K562 (cell line): ENCODE measurements around the gene YWHAH.

DNA sequence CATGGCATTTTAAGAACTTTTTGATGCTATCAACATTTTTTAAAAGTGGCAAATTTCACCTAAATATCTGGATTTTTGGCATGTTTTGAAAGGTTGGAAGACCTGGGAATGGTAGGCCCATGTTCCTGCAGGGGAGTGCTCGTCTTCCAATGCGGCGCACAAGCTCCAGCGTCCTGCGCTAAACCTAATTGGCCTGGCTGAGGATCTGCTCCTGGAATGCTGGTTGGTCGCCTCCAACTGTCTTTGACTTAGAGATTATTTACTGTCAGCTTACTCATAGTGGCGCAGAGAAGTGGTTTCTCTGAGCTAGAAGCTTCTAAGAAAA is 641 bp upstream of the LIMK2 start:
- RAMPAGE, long total RNA: no peak
- RRBS: no CpG with 5 or more reads among the region's 7 CpGs
PRO-cap:
- standard: no peak
- CoPRO, capped RNA only, 2 experiments: no peak in any of the 2 experiments
- CoPRO, capped and uncapped RNA, 2 experiments: no peak in any of the 2 experiments
- CoPRO, uncapped RNA only, 2 experiments: no peak in any of the 2 experiments
CAGE:
- cytosol, long polyA plus RNA: no peak
- long polyA plus RNA: no peak
- nucleolus, long total RNA: no peak
- nucleus, long polyA plus RNA: no peak

- RAMPAGE, long total RNA: no peak
- RRBS: 73% methylated on average over 5 of the region's 20 CpGs
PRO-cap:
- standard: no peak
- CoPRO, capped RNA only, 2 experiments: no peak in any of the 2 experiments
- CoPRO, capped and uncapped RNA, 2 experiments: no peak in any of the 2 experiments
- CoPRO, uncapped RNA only, 2 experiments: no peak in any of the 2 experiments
CAGE:
- cytosol, long polyA plus RNA: no peak
- long polyA plus RNA: no peak
- nucleolus, long total RNA: no peak
- nucleus, long polyA plus RNA: no peak
Measured at GRCh38 chr22:31247721-31248825, 36.0 kb downstream of the LIMK2 start.

DNA sequence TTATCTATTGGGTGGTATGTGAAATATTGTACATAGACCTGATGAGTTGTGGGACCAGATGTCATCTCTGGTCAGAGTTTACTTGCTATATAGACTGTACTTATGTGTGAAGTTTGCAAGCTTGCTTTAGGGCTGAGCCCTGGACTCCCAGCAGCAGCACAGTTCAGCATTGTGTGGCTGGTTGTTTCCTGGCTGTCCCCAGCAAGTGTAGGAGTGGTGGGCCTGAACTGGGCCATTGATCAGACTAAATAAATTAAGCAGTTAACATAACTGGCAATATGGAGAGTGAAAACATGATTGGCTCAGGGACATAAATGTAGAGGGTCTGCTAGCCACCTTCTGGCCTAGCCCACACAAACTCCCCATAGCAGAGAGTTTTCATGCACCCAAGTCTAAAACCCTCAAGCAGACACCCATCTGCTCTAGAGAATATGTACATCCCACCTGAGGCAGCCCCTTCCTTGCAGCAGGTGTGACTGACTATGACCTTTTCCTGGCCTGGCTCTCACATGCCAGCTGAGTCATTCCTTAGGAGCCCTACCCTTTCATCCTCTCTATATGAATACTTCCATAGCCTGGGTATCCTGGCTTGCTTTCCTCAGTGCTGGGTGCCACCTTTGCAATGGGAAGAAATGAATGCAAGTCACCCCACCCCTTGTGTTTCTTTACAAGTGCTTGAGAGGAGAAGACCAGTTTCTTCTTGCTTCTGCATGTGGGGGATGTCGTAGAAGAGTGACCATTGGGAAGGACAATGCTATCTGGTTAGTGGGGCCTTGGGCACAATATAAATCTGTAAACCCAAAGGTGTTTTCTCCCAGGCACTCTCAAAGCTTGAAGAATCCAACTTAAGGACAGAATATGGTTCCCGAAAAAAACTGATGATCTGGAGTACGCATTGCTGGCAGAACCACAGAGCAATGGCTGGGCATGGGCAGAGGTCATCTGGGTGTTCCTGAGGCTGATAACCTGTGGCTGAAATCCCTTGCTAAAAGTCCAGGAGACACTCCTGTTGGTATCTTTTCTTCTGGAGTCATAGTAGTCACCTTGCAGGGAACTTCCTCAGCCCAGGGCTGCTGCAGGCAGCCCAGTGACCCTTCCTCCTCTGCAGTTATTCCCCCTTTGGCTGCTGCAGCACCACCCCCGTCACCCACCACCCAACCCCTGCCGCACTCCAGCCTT is 12.1 kb downstream of the PIK3IP1 start:
- RAMPAGE, long total RNA: no peak
- RRBS: no CpG with 5 or more reads among the region's 5 CpGs
PRO-cap:
- standard: no peak
- CoPRO, capped RNA only, 2 experiments: no peak in any of the 2 experiments
- CoPRO, capped and uncapped RNA, 2 experiments: no peak in any of the 2 experiments
- CoPRO, uncapped RNA only, 2 experiments: no peak in any of the 2 experiments
CAGE:
- cytosol, long polyA plus RNA: no peak
- long polyA plus RNA: no peak
- nucleolus, long total RNA: no peak
- nucleus, long polyA plus RNA: no peak

DNA sequence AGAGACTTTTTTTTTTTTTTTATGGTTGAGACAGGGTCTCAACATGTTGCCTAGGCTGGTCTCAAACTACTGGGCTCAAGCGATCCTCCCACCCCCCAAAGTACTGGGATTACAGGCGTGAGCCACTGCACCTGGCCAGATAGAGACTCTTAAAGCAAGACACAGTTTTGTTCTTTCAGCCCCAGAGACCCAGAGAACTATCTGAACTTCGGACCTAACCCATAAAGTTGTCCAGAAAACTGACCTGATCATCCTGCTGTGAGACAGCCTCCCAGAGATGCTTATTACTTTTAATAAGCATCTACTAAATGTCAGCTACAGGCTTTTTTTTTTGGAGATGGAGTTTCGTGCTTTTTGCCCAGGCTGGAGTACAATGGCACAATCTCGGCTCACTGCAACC is 8.7 kb downstream of the PIK3IP1 start:
- RAMPAGE, long total RNA: no peak
- RRBS: no CpG with 5 or more reads among the region's 5 CpGs
PRO-cap:
- standard: no peak
- CoPRO, capped RNA only, 2 experiments: no peak in any of the 2 experiments
- CoPRO, capped and uncapped RNA, 2 experiments: no peak in any of the 2 experiments
- CoPRO, uncapped RNA only, 2 experiments: no peak in any of the 2 experiments
CAGE:
- cytosol, long polyA plus RNA: no peak
- long polyA plus RNA: no peak
- nucleolus, long total RNA: no peak
- nucleus, long polyA plus RNA: no peak

DNA sequence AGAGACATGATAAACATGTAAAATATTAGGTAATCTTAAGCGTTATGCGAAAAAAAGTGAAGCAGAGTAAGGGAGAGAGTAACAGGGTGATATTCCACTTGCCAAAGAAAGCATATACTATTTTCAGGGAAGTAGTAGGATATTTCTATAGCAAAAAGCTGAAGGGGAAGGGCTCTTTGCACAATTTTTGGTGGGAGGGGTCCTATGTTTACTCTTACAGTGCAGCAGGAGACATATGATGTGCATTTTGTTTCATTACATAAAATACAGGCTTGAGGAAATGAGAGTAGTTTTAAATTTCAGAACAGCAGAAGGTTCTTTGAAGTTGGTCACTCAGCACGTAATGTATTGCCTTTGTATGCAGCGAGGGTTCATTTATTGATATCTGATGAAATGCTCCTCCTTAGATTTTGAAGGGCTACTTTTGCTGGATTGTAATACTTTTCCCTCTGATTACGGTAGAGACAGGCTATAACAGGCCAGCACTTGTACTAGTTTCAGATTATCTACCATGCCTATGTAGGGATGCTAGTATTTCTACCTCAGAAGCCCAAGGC is 3.1 kb upstream of the PIK3IP1 start:
- RAMPAGE, long total RNA: no peak
- RRBS: no CpG with 5 or more reads among the region's 5 CpGs
PRO-cap:
- standard: no peak
- CoPRO, capped RNA only, 2 experiments: no peak in any of the 2 experiments
- CoPRO, capped and uncapped RNA, 2 experiments: no peak in any of the 2 experiments
- CoPRO, uncapped RNA only, 2 experiments: no peak in any of the 2 experiments
CAGE:
- cytosol, long polyA plus RNA: no peak
- long polyA plus RNA: no peak
- nucleolus, long total RNA: no peak
- nucleus, long polyA plus RNA: no peak

DNA sequence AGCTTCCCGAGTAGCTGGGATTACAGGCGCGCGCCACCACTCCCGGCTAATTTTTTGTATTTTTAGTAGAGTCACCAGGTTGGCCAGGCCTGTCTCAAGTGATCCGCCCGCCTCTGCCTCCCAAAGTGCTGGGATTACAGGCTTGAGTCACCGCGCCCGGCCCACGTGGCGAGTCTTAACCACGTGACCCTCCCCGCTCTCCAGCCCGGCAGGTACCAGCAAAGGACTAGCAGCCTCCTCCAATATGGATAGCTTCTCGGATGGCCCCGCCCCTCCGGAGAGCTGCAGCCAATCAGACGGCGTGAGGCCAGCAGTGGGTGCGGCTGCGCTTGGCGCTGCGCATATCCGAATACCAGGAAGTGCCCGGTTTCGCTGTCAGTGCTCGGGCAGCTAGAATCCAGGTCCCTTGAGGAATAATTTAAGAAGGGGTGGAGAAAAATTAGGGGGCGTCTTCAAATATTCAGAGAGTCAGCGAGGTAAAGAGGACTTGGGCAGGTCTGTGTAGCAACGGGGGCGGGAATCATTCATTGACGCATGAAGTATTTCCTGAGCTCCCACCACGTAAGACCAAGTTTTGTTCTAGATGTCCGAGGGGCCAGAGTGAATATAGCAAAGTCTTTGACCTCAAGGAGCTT is 14.7 kb upstream of the PISD start:
- RAMPAGE, long total RNA: no peak
- RRBS: 94% methylated on average over 15 of the region's 35 CpGs
PRO-cap:
- standard: no peak
- CoPRO, capped RNA only, 2 experiments: no peak in any of the 2 experiments
- CoPRO, capped and uncapped RNA, 2 experiments: no peak in any of the 2 experiments
- CoPRO, uncapped RNA only, 2 experiments: no peak in any of the 2 experiments
CAGE:
- cytosol, long polyA plus RNA: no peak
- long polyA plus RNA: no peak
- nucleolus, long total RNA: no peak
- nucleus, long polyA plus RNA: no peak

GRCh38 chr22:31944378-31944845 is at the start of gene YWHAH:
YWHAH (plus strand) TSS chr22:31944535.
- RAMPAGE, long total RNA: no peak
- RRBS: 2% methylated on average over 31 of the region's 73 CpGs
PRO-cap:
- standard: bidirectional peak, plus-strand start at chr22:31944535, minus-strand start at chr22:31944281
- CoPRO, capped RNA only, 2 experiments: peak in 2 of 2 experiments; most common plus-strand start chr22:31944535 (in 2)
- CoPRO, capped and uncapped RNA, 2 experiments: peak in 2 of 2 experiments; most common plus-strand start chr22:31944535 (in 2)
- CoPRO, uncapped RNA only, 2 experiments: peak in 1 of 2 experiments; most common plus-strand start chr22:31944592 (in 1)
CAGE:
- cytosol, long polyA plus RNA: start-site peak on the plus strand at chr22:31944519-31944560, 1,419 and 1,055 reads in 2 replicates; start-site peak on the plus strand at chr22:31944618-31944709, 622 and 425 reads in 2 replicates
- long polyA plus RNA: start-site peak on the plus strand at chr22:31944532-31944538, 540 and 1,410 reads in 2 replicates; start-site peak on the plus strand at chr22:31944634-31944697, 84 and 420 reads in 2 replicates
- nucleolus, long total RNA: no peak
- nucleus, long polyA plus RNA: start-site peak on the plus strand at chr22:31944528-31944558, 395 and 341 reads in 2 replicates; start-site peak on the plus strand at chr22:31944639-31944698, 149 and 123 reads in 2 replicates

- RAMPAGE, long total RNA: no peak
- RRBS: no CpG with 5 or more reads among the region's 14 CpGs
PRO-cap:
- standard: no peak
- CoPRO, capped RNA only, 2 experiments: no peak in any of the 2 experiments
- CoPRO, capped and uncapped RNA, 2 experiments: peak in 1 of 2 experiments; most common plus-strand start chr22:31948188 (in 1)
- CoPRO, uncapped RNA only, 2 experiments: peak in 2 of 2 experiments; most common plus-strand start chr22:31947677 (in 2)
CAGE:
- cytosol, long polyA plus RNA: no peak
- long polyA plus RNA: no peak
- nucleolus, long total RNA: no peak
- nucleus, long polyA plus RNA: no peak
Measured at GRCh38 chr22:31947408-31948512, 3.4 kb downstream of the YWHAH start.

GRCh38 chr22:31956252-31957396 is 12.3 kb downstream of the YWHAH start:
- RAMPAGE, long total RNA: no peak
- RRBS: no CpG with 5 or more reads among the region's 19 CpGs
PRO-cap:
- standard: no peak
- CoPRO, capped RNA only, 2 experiments: no peak in any of the 2 experiments
- CoPRO, capped and uncapped RNA, 2 experiments: no peak in any of the 2 experiments
- CoPRO, uncapped RNA only, 2 experiments: peak in 2 of 2 experiments; most common plus-strand start chr22:31956872 (in 1)
CAGE:
- cytosol, long polyA plus RNA: no peak
- long polyA plus RNA: no peak
- nucleolus, long total RNA: no peak
- nucleus, long polyA plus RNA: no peak

- RAMPAGE, long total RNA: no peak
- RRBS: no CpG with 5 or more reads among the region's 7 CpGs
PRO-cap:
- standard: no peak
- CoPRO, capped RNA only, 2 experiments: no peak in any of the 2 experiments
- CoPRO, capped and uncapped RNA, 2 experiments: no peak in any of the 2 experiments
- CoPRO, uncapped RNA only, 2 experiments: no peak in any of the 2 experiments
CAGE:
- cytosol, long polyA plus RNA: no peak
- long polyA plus RNA: no peak
- nucleolus, long total RNA: no peak
- nucleus, long polyA plus RNA: no peak
Measured at GRCh38 chr22:32059464-32060008, 16.5 kb downstream of the SLC5A1 start.

DNA sequence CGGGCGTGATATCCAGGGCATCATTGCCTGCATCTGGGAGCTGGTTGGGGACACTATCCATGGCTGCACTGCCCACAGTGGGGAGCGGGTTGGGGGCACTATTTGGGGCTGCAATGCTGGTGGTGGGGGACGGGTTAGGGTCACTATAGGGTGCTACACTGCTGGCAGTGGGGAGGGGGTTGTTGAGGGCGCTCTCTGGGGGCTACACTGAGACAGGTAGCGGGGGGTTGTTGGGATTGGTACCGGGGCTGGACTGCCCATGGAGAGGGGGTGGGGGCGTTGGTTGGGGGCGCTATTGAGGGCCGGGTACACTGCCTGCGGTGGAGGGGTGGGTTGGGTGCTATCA is 763 bp upstream of the RFPL2 start:
- RAMPAGE, long total RNA: no peak
- RRBS: 10% methylated on average over 4 of the region's 11 CpGs
PRO-cap:
- standard: no peak
- CoPRO, capped RNA only, 2 experiments: no peak in any of the 2 experiments
- CoPRO, capped and uncapped RNA, 2 experiments: no peak in any of the 2 experiments
- CoPRO, uncapped RNA only, 2 experiments: no peak in any of the 2 experiments
CAGE:
- cytosol, long polyA plus RNA: no peak
- long polyA plus RNA: no peak
- nucleolus, long total RNA: no peak
- nucleus, long polyA plus RNA: no peak

GRCh38 chr22:32331138-32331748 is 26.4 kb upstream of the RFPL3 start:
- RAMPAGE, long total RNA: no peak
- RRBS: no CpG with 5 or more reads among the region's 20 CpGs
PRO-cap:
- standard: no peak
- CoPRO, capped RNA only, 2 experiments: no peak in any of the 2 experiments
- CoPRO, capped and uncapped RNA, 2 experiments: no peak in any of the 2 experiments
- CoPRO, uncapped RNA only, 2 experiments: no peak in any of the 2 experiments
CAGE:
- cytosol, long polyA plus RNA: no peak
- long polyA plus RNA: no peak
- nucleolus, long total RNA: no peak
- nucleus, long polyA plus RNA: no peak

DNA sequence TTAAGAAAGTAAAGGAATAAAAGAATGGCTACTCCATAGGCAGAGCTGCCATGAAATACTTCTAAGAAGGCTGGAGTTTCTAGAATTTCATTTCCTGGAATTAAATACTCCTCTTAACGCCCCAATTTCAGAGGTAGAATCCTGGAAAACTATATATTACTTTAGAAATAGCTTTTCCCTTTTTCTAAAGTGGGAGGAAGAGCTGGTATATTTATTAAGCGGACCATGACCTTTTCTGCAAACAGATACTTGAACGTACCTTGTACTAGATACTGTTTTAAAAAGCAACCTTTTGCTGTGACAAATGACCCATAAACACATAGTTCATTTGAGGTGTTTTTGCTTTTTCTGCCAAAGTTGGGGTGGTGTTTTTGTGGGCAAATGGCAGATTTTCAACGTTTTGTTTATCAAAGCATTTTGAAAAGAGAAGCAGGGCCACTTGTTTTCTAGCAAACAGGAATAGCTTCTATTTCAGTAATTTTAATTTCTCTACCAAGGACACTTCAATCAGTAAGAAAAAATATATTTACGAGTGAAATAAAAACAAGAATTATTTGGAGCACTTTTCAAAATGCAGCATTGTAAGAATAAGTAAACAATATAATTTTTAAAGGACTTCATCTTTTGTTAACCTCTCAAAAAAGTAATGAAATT is 2.2 kb downstream of the FBXO7 start:
- RAMPAGE, long total RNA: no peak
- RRBS: no CpG with 5 or more reads among the region's 5 CpGs
PRO-cap:
- standard: no peak
- CoPRO, capped RNA only, 2 experiments: no peak in any of the 2 experiments
- CoPRO, capped and uncapped RNA, 2 experiments: no peak in any of the 2 experiments
- CoPRO, uncapped RNA only, 2 experiments: no peak in any of the 2 experiments
CAGE:
- cytosol, long polyA plus RNA: no peak
- long polyA plus RNA: no peak
- nucleolus, long total RNA: no peak
- nucleus, long polyA plus RNA: no peak

- RAMPAGE, long total RNA: no peak
- RRBS: no CpG with 5 or more reads among the region's 5 CpGs
PRO-cap:
- standard: no peak
- CoPRO, capped RNA only, 2 experiments: no peak in any of the 2 experiments
- CoPRO, capped and uncapped RNA, 2 experiments: no peak in any of the 2 experiments
- CoPRO, uncapped RNA only, 2 experiments: no peak in any of the 2 experiments
CAGE:
- cytosol, long polyA plus RNA: no peak
- long polyA plus RNA: no peak
- nucleolus, long total RNA: no peak
- nucleus, long polyA plus RNA: no peak
Measured at GRCh38 chr22:32489108-32489801, 14.6 kb downstream of the FBXO7 start.

GRCh38 chr22:32555235-32555770 is 80.7 kb downstream of the FBXO7 start:
- RAMPAGE, long total RNA: no peak
- RRBS: no CpG with 5 or more reads among the region's 3 CpGs
PRO-cap:
- standard: no peak
- CoPRO, capped RNA only, 2 experiments: no peak in any of the 2 experiments
- CoPRO, capped and uncapped RNA, 2 experiments: no peak in any of the 2 experiments
- CoPRO, uncapped RNA only, 2 experiments: no peak in any of the 2 experiments
CAGE:
- cytosol, long polyA plus RNA: no peak
- long polyA plus RNA: no peak
- nucleolus, long total RNA: no peak
- nucleus, long polyA plus RNA: no peak

DNA sequence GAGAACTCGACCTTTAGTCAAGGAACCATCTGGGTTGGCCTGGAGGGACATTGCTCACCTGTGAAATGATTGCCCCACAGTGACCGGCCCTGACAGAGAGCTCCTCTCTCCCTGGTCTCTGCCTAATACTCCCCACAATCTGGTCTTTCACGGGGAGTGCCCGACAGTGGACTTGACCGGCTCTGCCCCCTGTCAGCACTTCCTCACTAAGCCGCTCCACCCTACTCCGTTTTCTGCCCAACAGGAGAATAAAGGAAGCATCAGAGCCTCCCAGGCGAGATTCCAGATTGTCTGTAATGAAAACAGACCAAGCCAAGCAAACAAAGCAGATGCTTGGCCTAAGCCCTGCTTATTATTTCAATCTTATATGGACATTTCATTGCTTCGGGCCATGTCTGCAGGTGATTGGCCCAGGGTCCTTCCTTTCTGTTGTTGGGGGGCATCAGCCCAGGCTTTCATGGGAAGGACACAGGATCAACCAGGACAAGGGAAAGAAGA is 87.9 kb downstream of the FBXO7 start:
- RAMPAGE, long total RNA: no peak
- RRBS: 68% methylated on average over 4 of the region's 9 CpGs
PRO-cap:
- standard: no peak
- CoPRO, capped RNA only, 2 experiments: no peak in any of the 2 experiments
- CoPRO, capped and uncapped RNA, 2 experiments: no peak in any of the 2 experiments
- CoPRO, uncapped RNA only, 2 experiments: no peak in any of the 2 experiments
CAGE:
- cytosol, long polyA plus RNA: no peak
- long polyA plus RNA: no peak
- nucleolus, long total RNA: no peak
- nucleus, long polyA plus RNA: no peak

DNA sequence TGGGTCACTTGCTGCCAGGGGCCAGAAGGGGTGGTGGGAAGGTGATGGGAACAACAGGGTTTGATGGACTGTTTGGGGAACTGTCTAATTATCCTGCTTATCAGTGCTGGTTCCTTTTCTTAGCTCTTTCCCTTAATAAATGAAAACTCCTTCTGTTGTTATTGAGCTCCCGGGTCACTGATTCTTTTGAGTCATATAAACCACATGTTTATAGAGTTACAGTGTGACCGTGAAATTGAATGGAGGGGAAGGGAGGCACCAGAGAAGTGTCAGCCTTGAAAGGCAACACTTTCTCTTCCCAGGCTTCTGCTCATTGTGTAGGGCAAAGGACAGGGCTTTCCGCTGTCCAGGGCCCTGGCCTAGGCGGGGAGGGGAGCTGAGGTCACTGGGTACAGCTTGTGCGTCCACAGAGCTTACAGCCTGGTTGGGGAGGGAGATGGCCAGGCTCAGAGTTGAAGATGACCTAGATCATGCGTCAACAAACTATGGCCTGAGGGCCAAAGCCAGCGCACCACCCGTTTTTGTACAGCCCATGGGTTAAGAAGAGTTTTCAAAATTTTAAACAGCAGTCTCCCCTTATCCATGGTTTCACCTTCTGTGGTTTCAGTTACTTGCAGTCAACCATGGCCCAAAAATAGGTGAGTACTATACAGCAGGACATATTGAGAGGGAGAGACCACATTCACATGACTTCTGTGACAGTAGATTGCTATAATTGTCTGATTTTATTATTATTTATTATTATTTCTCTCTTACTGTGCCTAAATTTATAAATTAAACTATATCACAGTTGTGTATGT is 105.3 kb downstream of the FBXO7 start:
- RAMPAGE, long total RNA: no peak
- RRBS: no CpG with 5 or more reads among the region's 8 CpGs
PRO-cap:
- standard: no peak
- CoPRO, capped RNA only, 2 experiments: no peak in any of the 2 experiments
- CoPRO, capped and uncapped RNA, 2 experiments: no peak in any of the 2 experiments
- CoPRO, uncapped RNA only, 2 experiments: no peak in any of the 2 experiments
CAGE:
- cytosol, long polyA plus RNA: no peak
- long polyA plus RNA: no peak
- nucleolus, long total RNA: no peak
- nucleus, long polyA plus RNA: no peak